H4 (cell line): ENCODE results near the genes CBLIF, MS4A14, TMEM109, VPS37C and VWCE.

DNA sequence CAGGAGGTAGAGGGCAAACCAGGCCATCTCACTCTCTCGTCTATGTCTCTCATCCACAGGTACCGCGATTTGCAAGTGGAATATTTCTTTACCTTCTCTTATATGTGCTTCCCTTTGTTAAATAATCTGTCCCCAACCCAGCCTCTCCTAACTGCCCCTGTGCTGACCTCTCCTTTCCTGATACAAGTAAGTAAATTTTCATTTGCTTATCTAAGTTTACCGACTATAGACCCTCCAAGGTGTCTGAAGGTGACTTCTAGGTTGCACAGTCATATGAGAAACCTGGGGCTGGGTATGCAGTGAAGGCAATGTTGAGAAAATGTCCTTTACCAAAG, at the start of gene CBLIF:
Gene CBLIF (minus strand): TSS at position 73 of the 335 bp plus-strand sequence.
- RAMPAGE, long total RNA: no peak

DNA sequence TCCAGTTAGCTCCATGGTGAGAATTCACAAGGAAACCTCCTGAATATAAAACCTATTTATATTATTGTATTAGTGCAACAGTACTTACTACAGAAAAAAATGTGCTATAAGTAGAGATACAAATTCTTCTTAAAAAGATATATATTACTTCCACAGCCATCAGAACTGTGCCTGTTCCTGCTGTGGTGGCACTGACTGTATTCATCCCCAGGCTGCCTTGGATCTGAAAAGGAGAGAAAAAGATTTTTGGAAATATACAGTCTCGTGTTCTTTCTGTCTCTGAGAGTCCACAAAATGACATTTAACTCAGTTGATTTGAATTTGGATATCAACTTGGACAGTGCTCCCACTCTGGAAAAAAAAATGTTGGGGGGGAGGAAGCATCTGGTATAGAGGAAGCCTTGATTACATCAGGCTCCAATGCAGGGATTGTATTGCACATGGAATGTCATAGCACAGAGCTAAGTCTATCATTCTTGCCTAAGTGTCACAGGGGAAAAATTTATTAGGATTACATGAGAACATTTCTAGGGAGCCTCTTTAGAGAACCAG, 23.2 kb downstream of the MS4A6A start:
- RAMPAGE, long total RNA: no peak

GRCh38 chr11:60193501-60194081, 10.7 kb upstream of the MS4A6A start:
- RAMPAGE, long total RNA: no peak

GRCh38 chr11:60263545-60263918, 16.9 kb upstream of the MS4A4A start:
- RAMPAGE, long total RNA: no peak

DNA sequence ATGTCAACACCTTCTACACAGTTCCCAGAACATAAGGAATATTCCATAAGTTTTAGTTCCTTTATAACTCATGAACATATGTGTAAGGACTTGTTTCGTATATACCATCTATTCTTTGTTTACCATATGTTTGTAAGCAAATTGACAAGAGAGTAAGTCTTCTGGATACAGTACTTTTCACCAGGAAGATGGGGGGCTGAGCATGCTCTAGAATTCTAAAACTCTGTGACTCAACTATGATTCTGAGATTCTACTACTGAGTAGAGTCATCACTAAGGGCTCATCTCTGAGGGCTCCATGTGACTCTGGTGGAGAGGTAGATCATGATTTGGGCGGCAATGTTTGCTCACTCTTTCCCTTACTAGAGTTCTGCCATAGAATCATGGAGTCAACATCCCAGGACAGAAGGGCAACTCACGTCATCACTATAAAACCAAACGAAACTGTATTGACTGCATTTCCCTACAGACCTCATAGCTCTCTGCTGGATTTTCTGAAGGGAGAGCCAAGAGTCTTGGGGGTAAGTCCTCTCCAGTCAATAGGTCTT, at the start of gene MS4A14:
Gene MS4A14 (plus strand): TSS at position 263 of the 547 bp plus-strand sequence.
- RAMPAGE, long total RNA: no peak

GRCh38 chr11:60457416-60458055, 1.9 kb downstream of the MS4A1 start:
- RAMPAGE, long total RNA: no peak

DNA sequence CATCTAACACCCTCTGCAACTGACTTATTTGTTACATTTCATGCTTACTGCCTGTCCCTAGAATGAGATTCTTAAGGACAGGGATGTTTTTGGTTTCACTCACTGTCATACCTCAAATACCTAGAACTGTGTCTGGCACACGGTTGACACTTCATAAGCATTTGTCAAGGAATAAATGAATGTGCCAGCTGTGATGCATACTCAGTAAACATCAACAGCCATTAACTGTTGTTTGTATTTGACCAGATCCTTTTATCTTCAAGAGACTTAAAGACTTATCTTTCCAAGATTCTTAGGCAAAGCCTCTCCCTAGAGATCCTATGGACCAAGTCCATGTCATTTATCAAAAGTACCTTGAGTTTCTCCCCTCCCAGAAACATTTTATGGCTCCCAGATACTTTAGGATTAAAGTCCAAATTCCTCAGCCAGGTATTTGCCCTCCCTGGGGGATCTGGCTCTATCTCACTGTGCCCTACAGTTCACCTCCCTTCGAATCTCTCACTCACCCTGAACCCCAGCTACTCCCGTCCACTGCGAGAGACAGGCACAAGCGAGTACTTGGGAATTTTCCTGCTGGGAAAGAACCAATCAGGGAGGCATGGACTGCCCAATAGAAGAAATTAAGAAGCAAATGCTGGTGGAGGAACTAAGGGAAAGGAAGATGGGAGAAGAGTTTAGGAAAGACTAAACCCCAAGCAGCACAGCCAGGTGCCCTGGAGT, 11.8 kb downstream of the MS4A8 start:
- RAMPAGE, long total RNA: no peak

DNA sequence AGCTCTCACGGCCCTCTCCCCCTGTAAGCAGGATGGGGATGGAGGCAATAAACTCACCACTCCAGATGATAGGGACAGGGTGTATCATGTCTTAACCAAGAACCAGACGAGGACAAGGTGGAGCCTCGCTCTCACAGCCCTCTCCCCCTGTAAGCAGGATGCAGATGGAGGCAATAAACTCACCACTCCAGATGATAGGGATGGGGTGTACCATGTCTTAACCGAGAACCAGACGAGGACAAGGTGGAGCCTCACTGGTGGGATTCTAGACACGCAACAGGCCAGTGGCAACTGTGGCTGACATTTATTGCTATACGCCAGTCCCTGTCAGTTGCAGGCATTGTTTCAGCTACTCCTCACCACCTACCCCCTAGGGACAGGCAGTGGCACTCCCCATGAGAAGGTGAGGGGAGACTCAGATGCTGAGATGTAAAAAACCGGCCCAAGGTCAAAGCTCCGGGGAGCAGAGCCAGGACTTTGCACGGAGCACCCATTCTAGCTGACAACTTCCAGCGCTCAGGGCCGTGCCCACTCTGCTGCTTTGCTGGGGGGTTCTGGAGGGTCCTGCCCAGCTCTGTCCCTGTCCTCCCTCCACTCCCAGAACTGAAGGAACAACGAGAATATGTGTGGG, 1.5 kb downstream of the MS4A10 start:
- RAMPAGE, long total RNA: no peak

- RAMPAGE, long total RNA: no peak
Observed at GRCh38 chr11:60850421-60851192, 5.1 kb downstream of the PTGDR2 start.

DNA sequence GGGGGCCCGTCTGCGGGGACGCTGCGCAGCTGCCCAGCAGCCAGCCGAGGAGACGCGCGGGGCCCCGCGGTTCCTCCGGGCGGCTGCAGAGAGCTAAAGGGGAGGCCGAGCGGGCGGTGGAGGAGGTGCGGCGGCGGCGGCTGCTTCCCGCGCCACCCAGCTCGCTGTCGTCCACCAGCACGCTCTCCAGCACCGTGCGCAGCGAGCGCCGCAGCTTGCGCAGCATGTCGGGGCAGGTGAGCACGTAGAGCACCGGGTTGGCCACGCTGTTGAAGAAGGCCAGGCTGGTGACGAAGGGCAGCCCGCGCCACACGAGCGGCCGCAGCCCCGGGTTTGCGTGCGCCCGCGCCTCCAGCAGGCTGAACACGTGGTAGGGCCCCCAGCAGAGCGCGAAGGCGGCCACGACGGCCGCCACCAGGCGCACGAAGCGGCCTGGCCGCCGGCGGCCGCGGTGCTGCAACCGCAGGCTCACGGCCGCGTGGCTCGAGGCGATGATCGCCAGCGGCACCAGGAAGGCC, 3.1 kb downstream of the PTGDR2 start:
- RAMPAGE, long total RNA: no peak

GRCh38 chr11:60878562-60878773, 11.1 kb downstream of the ZP1 start:
- RAMPAGE, long total RNA: no peak

- RAMPAGE, long total RNA: start-site peak on the plus strand at chr11:60914154-60914216, 105 reads
Observed at GRCh38 chr11:60913713-60914609, at the start of gene TMEM109. Gene TMEM109, plus strand, starts transcription at chr11:60914158.

DNA sequence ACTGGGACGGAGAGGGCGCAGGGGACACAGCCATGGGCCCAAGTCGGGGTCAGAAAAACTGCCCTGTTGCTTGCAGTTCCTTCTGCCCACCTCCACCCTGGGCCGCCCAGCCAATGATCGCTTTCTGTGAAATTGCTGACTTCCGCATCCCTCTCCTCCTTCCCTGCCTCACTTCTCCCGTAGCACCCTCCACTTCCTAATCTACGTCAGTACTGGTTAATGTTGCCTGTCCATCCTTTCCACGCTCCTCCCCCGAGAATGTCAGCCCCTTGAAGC, 9.5 kb downstream of the TMEM132A start:
- RAMPAGE, long total RNA: no peak

- RAMPAGE, long total RNA: no peak
Observed at GRCh38 chr11:60957157-60957549, 5.2 kb upstream of the SLC15A3 start.

DNA sequence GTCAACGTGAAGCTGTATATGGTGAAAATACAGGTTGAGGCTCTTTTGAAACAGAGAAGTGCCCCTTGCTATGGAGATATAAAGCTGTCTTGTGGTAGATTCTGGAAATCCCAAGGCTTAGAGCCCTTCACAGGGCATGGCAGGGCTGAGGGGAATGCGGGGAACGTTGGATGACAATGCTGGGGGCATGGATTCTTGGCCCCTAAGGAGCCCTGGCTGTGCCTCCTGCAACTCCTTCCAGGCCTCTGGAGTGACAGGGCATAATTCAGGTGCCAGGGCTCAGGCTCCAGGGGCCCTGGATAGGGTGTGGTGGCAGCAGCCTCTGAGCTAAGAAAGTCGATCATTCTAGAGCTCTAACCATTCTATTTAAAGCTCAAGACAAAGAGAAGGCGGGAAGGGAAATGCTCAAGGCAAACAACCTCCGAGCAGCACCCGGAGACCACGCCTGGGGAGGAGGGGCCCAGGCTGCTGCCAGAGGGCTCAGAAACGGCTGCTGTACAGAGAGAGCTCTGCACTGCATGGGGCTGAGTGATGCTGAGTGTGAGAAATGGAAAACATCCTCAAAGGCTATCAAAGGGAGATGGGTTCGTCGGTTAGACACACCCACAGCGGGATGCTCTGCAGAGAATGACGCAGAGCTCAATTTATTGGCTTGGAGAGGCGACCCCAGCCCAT, 60.2 kb upstream of the CD5 start:
- RAMPAGE, long total RNA: no peak

GRCh38 chr11:61149814-61150302, 11.4 kb downstream of the VPS37C start:
- RAMPAGE, long total RNA: no peak

DNA sequence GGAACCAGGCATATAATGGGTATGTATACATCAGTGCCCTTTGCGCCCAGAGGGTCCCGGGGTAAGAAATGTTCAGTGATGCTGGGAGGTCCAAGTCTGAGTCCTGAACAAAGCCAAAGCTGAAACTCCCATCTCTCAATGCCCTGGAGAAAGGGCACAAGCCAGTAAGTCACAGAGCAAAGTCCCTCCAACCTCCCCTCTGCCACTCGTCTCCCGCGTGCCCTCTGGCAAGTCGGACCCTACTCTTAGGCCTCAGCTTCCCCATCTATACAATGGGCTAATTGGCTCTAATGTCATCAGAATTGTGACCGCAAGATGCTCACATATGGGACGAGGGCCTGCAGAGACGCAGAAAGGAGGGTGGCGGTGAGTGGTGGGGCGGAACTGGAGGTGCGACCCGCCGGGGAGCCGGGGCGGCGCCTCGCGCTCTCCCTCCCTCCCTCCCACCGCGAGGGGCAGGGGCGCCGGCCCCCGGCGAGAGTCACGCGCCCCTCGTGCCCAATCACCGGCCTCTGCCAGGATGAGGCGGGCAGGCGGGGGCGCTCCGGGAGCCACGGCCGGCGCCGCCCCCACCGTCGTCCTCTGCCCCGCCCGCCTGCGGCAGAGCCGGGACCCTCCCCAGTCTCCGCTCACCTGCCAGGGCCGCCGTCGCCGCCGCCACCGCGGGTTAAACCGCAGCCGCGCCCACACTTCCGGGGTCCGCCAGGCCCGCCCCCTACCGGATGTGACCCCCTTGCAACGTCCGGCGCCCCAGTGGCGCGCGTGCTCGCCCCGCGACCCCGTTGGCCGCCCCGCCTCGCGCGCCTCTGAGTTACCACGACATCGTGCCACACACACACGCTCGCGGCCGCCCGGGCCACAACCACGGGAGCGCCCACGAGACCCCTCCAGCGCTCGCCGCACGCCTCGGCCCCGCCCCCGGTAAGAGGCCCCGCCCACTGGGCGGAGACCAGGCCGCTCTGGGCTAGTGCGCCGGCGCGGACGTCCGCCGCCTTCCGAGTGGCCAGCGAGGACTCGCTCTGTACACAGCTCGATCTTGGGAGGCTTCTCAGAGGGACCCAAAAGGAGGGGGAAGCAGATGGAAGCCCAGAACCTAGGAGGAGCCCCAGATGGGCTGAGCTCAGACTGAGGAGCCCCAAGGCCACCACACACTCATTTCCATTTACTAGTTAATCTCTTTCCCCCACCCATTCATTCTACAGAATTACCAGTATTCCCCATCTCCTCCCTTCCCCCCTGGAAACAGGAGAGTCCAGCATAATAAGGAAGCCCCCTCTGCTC, at the start of gene VPS37C:
Gene VPS37C (minus strand): TSS at position 669 of the 1,281 bp plus-strand sequence.
- RAMPAGE, long total RNA: no peak

GRCh38 chr11:61294729-61295843, at the start of gene VWCE:
Gene VWCE, minus strand, starts transcription at chr11:61295316.
- RAMPAGE, long total RNA: no peak

DNA sequence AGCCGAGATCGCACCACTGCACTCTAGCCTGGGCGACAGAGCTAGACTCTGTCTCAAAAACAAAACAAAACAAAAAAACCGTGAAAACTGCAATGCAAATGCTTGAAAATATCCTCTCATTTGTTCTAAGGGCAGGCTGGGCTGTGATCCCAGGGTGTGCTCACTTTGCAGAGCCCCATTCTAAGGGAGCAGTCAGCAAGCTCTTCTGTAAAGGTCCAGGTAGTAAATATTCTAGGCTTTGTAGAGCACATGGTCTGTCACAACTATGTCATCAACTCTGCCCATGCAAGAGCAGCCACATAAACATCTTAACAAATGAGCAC, 1.5 kb downstream of the CYB561A3 start:
- RAMPAGE, long total RNA: no peak

- RAMPAGE, long total RNA: no peak
Observed at GRCh38 chr11:61392978-61393427, 616 bp downstream of the TMEM216 start.